Occipital lobe (tissue), 2 donors: ENCODE measurements around the genes MYD88, SLC22A13 and MYRIP.

DNA sequence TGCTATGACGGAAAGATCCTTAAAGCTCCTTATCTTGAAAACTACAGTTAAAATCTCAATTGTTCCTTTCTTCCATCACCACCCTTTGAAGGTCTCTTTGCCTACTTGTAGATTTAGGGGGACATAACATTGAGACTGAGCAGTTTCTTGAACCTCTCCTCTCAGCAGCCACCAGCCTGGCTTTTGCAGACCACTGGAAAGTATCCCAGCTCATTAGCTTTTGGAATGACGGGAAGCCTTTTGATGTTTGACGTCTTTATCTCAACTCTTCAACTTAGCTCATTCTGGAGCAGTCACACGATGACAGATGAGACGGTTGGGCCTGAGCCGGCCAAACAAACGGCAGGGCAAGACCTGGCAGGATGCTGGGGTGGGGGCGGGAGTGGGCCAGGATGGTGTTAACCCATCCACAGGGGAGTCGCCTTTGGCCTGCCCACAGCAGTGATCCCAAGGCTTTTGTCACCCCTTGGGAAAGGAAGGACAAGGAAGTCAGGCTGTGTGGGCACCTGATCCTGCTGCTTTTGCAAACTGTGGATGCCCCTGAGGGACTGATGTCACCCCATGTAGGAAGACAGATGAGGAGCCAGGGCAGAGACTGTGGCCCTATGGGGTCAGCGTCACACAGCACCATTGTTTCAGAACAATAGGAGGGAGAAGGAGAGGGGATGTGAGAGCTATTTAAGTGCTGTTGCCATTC, 122.1 kb upstream of the CTDSPL start:
- RAMPAGE, long total RNA: no peak

GRCh38 chr3:37856182-37856776, 5.4 kb upstream of the CTDSPL start:
- RAMPAGE, long total RNA: no peak

- RAMPAGE, long total RNA: no peak
Measured at GRCh38 chr3:38004804-38005687, 14.5 kb downstream of the VILL start.

DNA sequence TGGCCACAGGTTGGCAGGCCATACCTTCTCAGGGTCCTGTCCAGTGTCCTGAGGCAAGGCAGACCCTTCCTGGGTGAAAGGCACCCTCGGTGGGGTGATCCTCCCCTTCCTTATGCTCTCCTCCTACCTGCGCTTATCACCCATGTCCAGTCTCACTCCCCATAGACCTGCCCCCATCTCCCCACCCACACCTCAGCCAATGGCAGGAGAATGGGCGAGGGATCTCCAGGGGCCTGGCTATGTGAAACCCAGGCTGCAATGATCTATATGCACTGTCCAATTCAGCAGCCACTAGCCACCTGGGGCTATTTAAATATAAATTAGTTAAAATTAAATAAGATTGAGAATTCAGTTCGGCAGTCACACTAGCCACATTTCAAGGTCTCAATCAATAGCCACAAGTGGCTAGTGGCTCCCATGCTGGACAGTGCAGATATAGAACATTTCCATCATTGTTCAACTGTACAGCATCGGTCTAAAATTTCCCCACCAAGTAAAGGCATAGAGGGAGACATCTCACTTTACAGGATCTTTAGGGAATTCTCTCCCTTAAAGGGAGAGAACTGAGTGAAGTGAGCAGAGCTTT, 10.4 kb downstream of the PLCD1 start:
- RAMPAGE, long total RNA: no peak

GRCh38 chr3:38122775-38123467, 14.0 kb downstream of the ACAA1 start:
- RAMPAGE, long total RNA: no peak

- RAMPAGE, long total RNA: start-site peak on the plus strand at chr3:38138599-38138696, 21 and 26 reads in 2 replicates
Measured at GRCh38 chr3:38138532-38139609, at the start of gene MYD88. MYD88 (plus strand) TSS chr3:38138661.

DNA sequence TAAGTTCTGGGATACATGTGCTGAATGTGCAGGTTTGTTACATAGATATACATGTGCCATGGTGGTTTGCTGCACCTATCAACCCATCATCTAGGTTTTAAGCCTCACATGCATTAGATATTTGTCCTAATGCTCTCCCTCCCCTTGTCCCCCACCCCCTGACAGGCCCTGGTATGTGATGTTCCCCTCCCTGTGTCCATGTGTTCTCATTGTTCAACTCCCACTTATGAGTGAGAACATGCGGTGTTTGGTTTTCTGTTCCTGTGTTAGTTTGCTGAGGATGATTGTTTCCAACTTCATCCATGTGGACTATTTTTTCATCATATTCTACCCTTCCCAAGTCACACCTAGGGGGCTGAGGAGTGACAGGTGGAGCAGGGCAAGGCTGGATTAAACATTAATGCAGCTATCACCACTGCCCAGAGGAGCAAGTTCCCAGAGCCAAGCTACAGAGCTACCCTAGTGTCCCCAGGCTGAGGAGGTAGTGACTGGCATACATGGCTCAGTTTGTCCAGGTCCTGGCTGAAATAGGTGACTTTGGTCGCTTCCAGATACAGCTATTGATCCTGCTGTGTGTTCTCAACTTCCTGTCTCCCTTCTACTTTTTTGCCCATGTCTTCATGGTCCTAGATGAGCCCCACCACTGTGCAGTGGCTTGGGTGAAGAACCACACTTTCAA, at the start of gene SLC22A13:
Gene SLC22A13 (plus strand): TSS at position 449 of the 679 bp plus-strand sequence.
- RAMPAGE, long total RNA: no peak

DNA sequence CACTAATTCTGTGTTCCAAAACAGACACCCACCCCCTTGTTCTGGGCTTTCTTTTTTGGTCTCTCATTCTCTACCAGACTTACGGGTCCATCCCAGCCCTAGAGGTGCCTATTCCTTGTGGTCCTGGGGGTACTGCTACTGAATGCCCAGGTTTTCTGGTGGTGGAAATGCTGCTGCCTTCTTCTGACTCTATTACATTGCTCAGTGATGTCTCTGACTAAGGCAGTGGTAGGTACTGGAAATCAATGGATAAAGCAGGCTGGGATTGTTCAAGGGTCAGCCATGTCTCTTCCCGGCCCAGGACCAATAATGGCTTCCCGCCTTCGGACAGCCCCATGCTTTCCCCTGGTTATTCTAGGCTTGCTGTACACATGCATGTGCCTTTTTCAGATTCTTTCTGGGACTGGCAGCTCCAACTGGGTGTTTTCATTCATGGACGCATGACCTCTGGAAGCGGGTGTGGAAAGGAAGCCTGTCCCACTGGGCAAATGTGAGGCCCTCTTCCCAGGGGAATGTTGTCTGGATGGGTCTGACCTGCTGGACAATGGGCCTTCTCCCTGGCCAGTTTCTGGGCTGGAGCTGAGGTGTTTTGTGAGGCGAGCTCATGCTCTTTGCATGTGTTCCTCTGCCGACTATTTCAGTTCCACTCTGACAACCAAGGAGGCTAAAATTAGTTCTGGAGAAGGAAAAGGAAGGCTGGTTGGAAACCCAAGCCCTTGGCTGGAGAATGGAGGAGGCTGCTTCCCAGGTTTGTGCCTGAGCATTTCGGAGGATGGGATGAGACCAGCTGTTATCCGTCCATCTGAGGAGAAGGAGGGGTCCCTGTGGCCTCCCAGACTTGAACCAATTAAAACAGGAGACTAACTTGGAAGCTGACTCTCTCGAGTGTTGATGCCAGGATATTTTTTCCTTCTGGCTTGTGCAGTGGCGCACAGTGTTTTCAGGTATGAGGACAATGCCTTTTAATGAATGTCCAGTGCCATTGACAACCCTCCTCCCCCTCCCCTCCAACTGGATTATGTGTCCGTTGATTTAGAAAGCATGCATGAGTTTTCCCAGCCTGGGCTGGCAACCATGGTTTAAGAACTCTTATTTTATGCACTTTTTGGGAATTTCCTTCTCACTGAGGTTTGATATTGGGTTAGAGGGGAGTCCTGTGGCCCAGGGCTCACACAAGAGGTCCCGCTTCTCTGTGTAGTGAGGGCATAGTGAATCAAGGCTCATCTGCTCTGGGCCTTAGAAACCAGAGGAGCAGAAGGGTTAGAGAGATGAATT, 7.0 kb downstream of the ACVR2B start:
- RAMPAGE, long total RNA: no peak

DNA sequence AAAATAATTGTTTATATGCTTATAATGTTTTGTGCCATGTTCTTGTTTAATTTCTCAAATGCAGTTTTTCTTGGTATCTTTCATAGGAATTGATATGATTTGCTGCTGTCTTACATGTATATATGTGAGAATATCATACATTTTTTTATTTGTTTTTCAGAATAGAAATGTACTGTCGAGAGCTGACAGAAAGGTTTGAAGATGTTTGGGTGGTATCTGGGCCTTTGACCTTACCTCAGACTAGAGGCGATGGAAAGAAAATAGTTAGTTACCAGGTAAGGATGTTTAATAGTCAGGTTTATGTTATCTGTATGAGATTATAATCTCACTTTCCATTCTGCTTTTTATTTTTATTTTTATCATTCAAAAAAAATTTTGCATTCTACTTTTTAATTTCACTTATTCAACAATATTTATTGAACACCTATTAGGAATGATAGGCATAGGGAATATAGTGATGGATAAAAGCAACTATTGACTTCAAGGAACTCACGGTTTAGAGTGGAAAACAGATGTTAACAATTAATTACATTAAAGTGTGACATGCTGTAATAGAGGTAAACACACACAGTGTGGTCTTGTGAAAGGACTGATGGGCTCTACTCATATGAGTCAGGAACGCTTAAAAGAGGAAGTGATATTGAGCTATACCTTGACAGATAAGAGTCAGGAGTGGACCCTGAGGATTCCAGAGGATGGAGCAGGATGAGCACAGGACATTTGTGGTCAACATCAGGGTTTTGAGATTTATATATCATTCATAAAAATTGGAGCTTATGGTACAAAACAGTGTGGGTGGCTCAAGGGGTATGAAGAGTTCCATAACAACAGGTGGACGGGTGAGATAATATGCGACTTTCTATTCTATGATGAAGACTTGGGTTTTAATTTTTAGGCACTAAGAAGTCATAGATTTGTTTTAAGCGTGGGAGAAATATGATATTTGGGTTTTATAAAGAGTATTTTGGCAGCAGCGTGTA, 10.8 kb downstream of the EXOG start:
- RAMPAGE, long total RNA: no peak

DNA sequence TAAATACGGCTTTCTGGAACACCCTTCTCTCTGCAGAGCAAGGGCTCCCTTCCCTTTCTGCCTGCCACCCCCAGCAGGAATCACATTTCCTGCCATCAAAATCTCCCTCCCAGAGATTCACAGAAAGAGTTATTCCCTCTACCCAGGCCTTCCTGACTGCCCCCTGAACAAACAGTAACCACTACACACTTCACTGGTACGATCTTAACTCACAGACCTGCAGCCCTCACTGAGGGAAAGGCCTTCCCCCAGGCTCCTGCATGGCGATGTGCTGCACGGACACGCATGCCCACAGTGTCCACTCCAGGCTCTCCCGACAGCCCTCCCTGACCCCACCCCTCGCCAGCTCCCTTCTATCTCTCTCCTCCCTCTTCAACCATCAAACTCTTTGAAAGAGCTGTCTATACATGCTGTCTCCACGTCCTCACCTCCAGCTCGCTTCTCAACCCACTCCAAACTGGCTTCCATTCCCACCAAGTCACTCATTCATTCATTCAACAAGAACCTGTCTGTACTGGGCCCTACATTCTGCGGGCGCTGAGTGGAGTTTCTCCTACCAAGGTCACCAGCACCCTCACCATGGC, 3.9 kb downstream of the SCN5A start:
- RAMPAGE, long total RNA: no peak

- RAMPAGE, long total RNA: no peak
Measured at GRCh38 chr3:39103939-39104138, 3.6 kb downstream of the GORASP1 start.

- RAMPAGE, long total RNA: no peak
Measured at GRCh38 chr3:39141277-39141916, 12.0 kb downstream of the CSRNP1 start.

DNA sequence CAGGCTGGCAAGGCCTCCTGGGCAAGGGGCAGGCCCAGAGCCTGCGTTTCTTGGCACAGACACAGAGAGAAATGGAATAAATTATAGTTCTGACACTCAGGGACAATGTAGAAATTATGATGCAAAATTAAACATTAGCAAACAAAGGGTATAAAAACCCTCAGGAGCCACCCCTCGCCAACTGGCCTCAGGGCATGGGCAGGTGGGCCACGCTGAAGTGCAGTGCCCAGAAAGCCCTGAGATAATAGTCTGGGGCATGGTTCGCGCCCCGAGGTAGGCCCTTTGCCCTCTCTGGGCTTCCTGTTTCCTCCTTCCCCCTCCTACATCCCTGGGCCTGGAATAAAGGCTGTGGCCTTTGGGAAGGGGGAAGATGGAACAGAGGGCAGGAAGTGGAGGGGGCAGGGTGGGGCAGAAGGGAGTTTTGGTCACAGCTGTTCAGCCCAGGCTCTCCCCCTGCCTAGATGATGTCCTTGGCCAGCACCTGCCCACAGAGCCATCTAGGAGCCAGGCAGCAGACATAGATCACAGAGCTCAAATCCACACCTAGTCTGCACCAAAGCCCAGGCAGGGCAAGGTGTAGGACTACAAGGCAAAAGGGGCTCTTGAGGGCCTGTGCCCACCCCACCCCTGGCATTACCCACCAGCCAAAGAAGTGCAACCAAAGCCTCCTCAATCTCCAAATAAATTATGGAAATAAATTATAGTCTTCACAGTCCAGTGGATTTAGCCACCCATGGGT, 11.3 kb downstream of the CSRNP1 start:
- RAMPAGE, long total RNA: no peak

DNA sequence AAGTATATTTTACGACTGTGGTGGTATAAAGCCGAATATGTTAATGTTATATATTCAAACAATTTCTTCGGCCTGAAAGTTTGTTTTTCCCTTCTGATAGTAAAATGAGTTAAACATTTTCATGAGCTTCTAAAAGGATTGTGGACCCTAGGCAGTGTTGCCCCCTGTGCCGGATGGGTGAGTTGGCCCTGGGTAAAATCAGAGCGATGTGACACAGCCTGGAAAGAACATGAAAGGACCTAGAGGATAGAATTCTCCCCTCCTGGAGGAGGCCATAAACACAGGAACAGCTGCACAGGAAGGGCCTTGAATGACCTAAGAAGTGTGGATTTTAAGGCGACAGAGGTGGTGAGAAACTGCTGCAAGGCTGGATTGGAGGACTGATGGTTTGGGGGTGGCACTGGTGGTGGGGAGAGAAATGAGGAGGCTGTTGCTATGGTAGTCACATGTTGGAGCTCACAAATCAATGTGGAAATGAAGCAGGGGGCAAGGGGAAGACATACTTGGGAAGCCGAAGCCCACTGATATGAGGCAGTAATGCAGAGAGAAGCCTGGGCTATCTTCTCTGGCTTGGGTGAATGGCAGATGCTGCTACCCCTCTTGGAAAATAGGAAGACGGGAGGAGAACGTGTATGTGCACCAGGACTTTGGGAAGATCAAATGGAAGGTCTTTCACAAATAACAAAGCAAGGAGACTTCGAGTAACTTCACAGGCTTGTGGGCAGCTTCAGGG, 13.8 kb downstream of the XIRP1 start:
- RAMPAGE, long total RNA: no peak

DNA sequence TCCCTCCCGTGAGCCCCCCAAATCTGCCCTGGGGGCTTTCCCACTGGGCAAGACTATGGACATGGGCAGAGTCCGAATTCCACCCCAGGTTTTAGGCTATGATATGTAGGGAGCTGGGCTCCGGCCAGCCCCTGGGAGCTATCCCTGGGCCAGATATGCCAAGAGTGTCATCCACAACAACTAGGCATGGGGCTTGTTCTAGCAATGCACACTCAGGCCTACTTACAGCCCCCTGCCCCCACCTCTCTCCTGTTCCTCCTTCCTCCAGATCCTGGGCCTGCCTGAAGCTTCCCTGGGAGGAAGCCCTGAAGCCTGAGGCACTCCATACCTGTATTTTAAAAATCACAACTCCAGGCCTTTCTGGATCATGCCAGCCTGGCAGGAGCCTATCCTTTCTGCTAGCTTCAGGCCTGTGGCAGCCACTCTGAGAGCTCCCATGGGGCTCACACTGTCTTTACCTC, 550 bp downstream of the XIRP1 start:
- RAMPAGE, long total RNA: no peak

DNA sequence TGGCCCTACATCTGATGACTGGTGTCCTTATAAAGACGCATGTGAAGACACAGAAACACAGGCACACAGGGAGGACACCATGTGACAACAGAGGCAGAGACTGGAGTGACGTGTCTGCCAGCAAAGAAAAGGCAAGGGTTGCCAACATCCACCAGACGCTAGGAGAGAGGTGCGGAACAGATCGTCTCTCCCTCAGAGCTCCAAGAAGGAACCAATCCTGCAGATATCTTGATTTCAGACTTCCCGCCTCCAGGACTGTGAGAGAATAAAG, 42.8 kb downstream of the CX3CR1 start:
- RAMPAGE, long total RNA: no peak

DNA sequence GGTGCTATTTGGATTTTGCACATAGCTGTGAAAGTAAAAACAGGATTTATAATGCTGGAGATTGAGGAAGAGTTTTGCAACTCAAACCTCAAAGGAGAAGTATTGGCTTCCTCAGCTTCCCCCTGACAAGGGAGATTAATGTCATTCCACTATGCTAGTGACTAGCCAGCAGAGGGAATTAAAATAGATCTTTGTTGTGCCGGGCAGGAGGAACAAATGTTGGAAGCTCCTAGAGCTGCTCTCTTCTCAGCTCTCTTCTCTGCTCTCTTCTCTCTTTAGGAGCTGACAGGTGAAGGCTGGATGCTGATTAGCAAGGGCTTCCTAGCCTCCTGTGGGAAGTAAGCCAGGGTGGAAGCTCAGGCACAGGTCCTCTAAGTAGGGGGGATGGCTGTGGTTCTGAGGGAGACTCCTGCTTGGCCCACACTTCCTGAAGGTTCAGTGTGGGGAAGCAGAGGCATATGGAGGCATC, 29.6 kb downstream of the CX3CR1 start:
- RAMPAGE, long total RNA: no peak

DNA sequence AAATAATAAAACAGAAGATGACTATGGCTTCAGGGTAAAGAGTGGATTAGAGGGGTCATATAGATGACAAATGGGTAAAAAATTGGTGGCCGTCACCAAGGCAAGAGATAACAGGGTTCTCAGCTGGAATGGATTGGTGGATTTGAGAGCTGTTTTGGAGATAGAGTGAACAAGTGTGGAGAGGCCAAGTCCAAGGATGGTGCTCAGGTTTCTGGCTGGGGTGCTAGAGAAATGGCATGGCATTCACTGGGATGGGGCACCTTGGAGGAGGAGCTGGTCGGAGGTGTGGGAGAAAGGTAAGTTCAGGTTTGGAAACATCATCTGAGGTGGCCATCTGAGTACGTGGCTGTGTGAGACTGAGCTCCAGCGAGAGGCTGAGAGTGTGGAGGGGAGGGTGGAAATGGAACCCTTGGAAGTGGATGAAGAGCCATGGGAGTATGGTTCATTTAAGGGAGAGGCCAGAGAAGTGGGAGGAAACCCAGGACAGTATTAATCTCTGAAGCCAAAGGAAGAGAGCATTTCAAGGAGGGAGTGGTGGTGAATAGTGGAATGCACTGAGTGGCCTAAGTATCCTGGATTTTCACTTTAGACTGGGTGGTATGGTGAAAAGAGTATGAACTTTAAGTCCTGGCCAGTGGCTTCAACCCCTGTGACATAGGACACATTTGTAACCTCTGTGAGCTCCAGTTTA, 3.6 kb downstream of the SLC25A38 start:
- RAMPAGE, long total RNA: no peak

GRCh38 chr3:39781485-39782028, 27.9 kb upstream of the MYRIP start:
- RAMPAGE, long total RNA: no peak

- RAMPAGE, long total RNA: no peak
Measured at GRCh38 chr3:39808987-39810263, at the start of gene MYRIP. MYRIP (plus strand) TSS chr3:39809609.